Mammary microvascular endothelial cell (primary cell): ENCODE results near the genes PCGF3 and DGKQ.

GRCh38 chr4:241372-242052 is 63.8 kb downstream of the ZNF732 start:
- RAMPAGE, long total RNA, result no peak

GRCh38 chr4:680672-681470 is 6.5 kb downstream of the MYL5 start:
- RAMPAGE, long total RNA, result no peak

DNA sequence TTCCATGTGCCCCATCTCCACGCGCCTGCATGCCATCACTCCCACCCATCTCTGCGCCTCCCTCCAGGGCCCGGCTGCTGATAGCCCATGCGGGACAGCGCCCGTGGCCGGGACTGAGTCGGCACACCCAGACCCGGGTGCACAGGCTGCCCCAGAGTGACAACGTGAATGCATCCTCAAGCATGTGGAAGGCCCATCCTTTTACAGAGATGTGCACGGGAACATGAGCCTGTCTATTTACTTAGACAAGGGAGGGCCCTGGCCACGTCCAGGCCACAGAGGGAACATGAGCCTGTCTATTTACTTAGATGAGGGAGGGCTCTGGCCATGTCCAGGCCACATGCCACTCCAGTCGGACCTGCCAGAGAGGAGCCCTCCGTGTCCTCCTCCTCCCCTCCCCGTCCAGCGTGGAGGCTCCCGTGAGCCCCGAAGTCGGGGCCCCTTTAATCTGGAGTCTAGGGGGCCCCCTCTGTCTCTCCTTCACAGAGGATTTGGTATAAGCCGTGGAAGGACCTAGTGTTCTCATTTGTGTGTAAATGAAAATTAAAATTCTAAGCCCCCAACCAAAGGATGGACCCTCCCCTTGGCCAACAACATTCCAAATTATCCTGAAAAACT is 4.3 kb upstream of the SLC49A3 start:
- RAMPAGE, long total RNA, result no peak

DNA sequence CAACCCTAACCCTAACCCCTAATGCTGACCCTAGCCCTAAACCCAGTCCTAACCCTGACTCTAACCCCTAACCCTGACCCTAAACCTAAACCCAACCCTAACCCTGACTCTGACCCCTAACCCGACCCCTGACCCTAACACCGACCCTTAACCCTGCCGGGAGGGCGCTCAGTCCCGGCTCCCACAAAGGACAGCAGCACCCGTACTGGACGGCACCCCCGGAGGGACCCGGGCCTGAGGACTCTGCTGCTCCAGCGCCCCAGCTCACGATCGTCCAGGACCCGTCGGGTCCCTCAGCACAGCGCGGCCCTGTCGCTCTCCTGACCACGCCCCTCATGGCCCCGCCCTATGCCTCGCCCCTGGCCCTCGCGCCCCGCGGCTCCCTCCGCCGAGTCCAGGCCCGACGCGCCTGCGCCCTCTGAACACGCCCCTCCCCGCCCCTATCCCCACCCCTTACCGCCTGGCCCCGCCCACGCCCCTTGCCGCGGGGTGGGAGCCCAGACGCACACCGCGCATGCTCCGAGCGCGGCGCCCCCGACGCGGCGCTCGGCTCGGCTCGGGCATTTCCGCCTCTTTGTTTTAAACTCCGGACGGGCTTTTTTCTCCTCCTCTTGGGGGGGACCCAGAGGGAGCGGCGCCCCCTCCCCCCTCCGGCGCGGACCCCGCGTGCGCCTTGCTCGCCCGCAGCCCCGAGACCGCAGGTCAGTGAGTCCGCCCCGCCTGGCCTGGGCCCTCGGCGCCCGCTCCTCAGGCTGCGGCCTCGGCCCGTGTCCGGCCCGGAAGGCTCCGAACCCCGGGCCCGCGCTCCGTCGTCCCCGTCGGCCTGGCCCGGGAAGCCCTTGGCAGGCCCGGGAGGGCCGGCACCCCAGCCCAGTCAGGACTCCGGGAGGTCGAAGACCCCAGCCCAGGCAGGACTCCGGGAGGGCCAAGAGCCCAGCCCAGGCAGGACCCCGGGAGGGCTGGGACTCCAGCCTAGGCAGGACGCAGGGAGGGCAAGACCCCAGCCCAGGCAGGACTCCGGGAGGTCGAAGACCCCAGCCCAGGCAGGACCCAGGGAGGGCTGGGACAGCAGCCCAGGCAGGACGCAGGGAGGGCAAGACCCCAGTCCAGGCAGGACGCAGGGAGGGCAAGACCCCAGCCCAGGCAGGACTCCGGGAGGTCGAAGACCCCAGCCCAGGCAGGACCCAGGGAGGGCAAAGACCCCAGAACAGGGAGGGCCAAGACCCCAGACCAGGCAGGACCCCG is at the start of gene PCGF3:
Gene PCGF3, plus strand, starts transcription at position 563 of the 1,245 bp plus-strand sequence.
- RAMPAGE, long total RNA, result start-site peak on the plus strand centred at position 521 of the sequence, 44 bp wide, 311 and 103 reads in 2 replicates; start-site peak on the plus strand centred at position 628 of the sequence, 51 bp wide, 147 and 45 reads in 2 replicates

DNA sequence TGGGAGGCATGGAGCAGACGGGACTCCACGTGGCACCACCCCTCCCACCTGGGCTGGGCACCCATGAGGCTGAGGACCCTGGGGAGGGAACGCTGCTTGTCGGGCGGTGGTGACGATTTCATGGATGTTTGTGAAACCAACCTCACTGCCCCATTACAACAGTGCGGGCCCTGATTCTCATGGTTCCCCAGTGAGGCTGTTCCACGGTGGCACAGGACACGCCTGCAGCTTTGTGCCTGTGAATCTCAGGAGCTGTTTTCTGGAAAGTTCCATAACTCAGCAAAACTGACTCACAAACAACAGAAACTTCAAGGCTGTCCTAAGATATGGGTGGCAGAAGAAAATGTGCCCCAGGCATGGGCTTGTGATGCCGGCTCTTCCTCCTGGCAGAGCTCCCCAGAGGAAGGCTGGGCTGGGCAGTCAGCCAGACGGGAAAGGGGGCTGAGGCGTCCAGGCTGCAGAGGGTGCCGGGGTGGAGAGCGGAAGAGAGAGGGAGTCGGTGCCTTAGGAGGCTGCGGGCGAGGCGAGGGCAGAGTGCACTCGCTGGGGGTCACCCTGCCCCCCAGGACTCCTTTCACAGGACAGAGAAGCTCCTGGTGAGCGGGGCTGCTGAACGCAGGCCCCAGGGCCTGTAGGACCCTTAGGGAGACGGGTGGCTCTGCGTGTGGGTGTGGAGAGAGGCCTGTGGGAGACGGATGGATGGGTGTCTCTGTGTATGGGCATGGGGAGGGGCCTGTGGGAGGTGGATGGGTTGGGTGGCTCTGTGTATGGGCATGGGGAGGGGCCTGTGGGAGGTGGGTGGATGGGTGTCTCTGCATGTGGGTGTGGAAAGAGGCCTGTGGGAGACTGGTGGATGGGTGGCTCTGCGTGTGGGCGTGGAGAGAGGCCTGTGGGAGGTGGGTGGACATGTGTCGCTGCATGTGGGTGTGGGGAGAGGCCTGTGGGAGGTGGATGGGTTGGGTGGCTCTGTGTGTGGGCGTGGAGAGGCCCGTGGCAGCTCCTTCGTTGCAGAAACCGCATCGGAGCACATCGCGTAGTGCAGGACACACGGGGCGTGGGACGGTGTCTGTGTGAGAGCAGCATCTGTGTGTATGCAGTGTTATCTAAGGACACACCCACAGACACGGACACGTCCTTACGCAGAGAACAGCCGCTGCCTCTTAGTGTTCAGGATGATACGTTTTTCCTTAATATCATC is 15.8 kb downstream of the PCGF3 start:
- RAMPAGE, long total RNA, result no peak

GRCh38 chr4:734747-735017 is 29.1 kb downstream of the PCGF3 start:
- RAMPAGE, long total RNA, result no peak

- RAMPAGE, long total RNA, result start-site peak on the minus strand at chr4:781797-781852, 26 and 39 reads in 2 replicates
These were observed 44.4 kb downstream of the CPLX1 start for GRCh38 chr4:781517-781891.

- RAMPAGE, long total RNA, result no peak
These were observed 10.8 kb upstream of the CPLX1 start for GRCh38 chr4:836651-837232.

DNA sequence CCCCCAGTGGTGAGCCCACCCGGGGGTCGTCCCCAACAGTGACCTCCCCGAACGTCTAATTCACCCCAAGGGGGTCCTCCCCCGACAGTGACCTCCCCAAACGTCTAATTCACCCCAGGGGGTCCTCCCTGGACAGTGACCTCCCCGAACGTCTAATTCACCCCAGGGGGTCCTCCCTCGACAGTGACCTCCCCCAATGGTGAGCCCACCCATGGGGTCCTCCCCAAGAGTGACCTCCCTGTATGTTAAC is 6.2 kb downstream of the GAK start:
- RAMPAGE, long total RNA, result no peak

DNA sequence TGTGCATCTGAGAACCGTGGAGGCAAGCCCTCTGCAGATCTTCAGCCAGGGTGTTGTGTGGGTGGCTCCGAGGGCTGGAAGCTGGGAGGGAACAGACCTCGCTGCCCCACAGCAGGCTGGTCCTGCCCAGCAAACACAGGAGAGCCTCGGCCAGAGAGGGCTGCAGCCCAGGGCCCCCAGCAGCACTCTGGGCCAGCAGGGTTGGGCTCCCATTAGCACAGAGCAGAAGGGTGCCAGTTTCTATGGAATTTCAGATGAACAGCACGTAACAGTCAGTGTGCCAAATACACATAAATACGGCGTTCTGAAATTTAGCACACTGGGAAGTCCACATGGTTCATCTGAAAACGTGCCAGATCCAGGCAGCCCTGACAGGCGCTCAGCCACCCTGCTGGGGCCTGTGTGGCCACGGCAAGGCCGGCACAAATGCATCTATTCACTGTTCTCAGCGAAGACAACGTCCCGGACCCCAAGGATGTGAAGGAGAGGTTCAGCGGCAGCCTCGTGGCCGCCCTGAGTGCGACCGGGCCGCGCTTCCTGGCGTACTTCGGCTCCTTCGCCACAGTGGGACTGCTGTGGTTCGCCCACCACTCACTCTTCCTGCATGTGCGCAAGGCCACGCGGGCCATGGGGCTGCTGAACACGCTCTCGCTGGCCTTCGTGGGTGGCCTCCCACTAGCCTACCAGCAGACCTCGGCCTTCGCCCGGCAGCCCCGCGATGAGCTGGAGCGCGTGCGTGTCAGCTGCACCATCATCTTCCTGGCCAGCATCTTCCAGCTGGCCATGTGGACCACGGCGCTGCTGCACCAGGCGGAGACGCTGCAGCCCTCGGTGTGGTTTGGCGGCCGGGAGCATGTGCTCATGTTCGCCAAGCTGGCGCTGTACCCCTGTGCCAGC is 15.7 kb downstream of the DGKQ start:
- RAMPAGE, long total RNA, result no peak

GRCh38 chr4:973462-974015 is at the start of gene DGKQ:
TSS of gene DGKQ (minus strand) at chr4:973569.
- RAMPAGE, long total RNA, result no peak

DNA sequence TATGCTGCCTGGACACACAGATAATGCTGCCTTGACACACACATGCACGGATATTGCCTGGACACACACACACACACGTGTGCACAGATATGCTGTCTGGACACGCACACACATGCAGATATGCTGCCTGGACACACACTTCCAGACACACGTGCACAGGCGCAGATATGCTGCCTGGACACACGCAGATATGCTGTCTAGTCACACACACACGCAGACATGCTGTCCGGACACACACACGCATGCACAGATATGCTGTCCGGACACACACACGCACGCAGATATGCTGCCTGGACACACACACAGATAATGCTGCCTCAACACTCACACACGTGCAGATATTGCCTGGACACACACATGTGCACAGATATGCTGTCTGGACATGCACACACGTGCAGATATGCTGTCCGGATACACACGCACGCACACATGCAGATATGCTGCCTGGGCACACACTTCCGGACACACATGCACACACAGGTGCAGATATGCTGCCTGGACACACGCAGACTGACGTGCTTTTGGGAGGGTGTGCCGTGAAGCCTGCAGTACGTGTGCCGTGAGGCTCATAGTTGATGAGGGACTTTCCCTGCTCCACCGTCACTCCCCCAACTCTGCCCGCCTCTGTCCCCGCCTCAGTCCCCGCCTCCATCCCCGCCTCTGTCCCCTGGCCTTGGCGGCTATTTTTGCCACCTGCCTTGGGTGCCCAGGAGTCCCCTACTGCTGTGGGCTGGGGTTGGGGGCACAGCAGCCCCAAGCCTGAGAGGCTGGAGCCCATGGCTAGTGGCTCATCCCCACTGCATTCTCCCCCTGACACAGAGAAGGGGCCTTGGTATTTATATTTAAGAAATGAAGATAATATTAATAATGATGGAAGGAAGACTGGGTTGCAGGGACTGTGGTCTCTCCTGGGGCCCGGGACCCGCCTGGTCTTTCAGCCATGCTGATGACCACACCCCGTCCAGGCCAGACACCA is 14.7 kb downstream of the FGFRL1 start:
- RAMPAGE, long total RNA, result no peak

GRCh38 chr4:1030158-1030617 is 18.8 kb downstream of the FGFRL1 start:
- RAMPAGE, long total RNA, result no peak

GRCh38 chr4:1058753-1059065 is 47.3 kb downstream of the FGFRL1 start:
- RAMPAGE, long total RNA, result no peak

GRCh38 chr4:1216856-1217704 is 31.9 kb downstream of the CTBP1 start:
- RAMPAGE, long total RNA, result no peak

DNA sequence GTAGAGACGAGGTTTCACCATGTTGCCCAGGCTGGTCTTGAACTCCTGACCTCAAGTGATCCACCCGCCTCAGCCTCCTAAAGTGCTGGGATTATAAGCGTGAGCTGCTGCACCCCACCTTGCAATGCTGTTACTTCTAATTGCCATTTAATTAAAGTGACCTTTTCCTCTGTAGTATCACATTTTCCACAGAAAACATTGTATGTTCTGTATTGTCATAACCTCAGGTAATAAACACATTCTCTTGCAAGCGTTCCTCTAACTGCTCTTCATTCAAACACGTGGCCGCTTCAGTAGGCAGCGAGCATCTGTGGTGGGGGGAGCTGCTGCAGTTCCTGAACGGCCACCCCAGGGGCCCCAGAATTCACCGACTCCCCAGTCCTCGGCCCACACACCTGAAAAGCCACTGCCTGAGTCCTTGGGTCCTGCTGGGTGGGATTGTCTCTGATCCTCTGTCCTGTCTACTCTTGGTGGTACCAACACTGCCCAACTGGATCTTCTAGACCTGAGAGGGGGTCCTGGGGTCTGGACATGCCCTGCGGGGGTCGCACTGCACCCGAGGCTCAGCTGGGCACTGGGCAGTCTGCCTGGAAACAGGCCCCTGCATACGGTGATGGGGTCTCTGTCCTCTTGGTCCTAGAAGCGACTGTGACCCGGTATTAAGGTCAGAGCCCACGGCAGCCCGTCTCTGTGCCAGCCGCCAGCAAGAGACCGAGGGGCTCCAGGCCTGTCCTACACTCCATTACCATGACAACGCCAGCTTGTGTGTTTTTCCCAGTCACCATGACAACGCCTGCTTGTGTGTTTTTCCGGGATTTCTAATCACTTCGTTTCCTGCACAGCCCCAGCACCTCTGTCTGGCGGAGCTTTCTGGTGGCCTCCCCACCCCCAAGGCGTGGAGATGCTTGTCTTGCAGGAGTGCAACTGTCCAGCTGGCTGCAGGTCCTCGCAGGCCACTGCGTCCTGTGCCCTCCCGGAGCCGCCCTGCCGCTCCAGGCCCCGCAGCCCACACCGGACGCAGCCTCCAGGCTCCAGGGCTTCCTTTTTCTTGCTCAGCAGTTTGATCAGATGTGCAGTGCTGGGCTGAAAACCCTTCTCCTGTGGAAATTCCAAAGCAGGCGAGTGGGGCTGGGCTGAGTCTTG is 16.1 kb downstream of the CTBP1 start:
- RAMPAGE, long total RNA, result no peak

GRCh38 chr4:1247267-1247910 is 1.5 kb downstream of the CTBP1 start:
- RAMPAGE, long total RNA, result no peak

- RAMPAGE, long total RNA, result start-site peak on the minus strand at chr4:1248680-1248740, 47 and 12 reads in 2 replicates
These were observed 311 bp downstream of the CTBP1 start for GRCh38 chr4:1248630-1249008.

- RAMPAGE, long total RNA, result no peak
These were observed 4.6 kb upstream of the CTBP1 start for GRCh38 chr4:1253171-1254298.

- RAMPAGE, long total RNA, result no peak
These were observed 1.3 kb downstream of the MAEA start for GRCh38 chr4:1291083-1291382.